Caco-2 (cell line): ENCODE measurements around a stretch of chr2.

DNA sequence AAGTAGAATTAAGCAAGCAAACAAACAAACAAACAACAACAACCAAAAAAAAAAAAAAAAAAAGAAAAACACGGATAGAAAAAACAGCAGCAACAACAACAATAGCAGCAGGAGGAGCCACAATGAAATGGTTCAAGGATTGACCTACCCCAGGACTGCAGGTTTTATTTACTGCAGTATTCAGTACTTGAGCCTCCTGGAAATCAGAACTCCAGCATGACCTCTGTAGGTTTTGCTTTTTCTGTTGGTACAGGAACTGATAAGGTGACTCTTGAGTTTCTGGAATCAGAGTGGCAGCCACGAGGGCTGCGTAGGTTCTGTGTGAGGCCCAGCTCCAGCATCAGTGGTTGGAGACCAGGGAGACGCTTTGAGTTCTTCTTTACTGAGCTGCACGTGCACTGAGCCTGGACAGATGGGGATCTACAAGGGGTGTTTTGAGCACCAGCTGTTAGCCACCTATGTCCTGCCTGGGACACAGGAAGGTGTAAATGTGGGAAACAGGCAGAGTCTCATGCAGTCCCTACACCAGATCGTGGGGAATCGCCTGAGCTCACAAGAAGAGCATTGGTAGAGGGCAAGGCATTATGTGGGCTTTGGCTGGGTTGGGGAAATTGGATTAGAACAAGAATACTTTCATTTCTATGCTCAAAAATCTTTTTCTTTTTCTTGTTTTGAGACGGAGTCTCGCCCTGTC, 222.7 kb upstream of the EPAS1 start:
- PRO-cap, result no peak
- RRBS, result no CpG with 5 or more reads among the region's 9 CpGs

GRCh38 chr2:46097583-46098288, 199.5 kb upstream of the EPAS1 start:
- PRO-cap, result no peak
- RRBS, result no CpG with 5 or more reads among the region's 5 CpGs

DNA sequence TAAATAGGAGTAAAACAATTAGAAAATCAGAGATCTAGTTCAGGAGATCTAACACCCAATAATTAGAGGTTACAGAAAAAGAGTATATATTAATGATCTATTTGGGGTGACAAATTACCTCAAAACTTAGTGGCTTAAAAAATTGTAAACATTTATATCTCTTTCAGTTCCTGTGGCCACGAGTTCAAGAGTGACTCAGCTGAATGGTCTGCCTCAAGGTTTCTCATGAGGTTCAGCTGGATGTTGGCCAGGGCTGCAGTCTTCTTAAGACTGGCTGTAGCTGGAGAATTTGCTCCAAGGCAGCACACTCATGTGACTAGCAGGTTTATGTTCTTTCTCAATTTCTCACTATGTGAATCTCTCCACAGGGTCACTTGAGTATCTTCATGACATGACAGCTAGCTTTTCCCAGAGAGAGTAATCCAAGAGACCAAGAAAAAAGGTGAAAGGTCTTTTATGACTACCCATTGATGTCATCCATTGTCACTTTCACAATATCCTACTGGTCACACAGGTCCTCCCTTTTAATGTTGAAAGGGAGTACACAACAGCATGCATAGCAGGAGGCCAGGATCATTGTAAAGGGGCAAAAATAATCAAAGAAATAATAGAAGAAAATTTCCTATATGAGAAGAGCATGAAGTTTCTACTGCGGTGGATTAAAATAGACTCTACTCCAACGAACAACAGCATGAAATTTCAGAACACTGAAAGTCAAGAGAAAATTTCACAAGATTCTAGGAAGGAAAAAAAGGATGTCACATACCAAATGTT, 72.4 kb upstream of the EPAS1 start:
- PRO-cap, result no peak
- RRBS, result no CpG with 5 or more reads among the region's 3 CpGs

- PRO-cap, result no peak
- RRBS, result no CpG with 5 or more reads among the region's 13 CpGs
These were observed 22.9 kb downstream of the EPAS1 start for GRCh38 chr2:46319861-46320851.

- PRO-cap, result no peak
- RRBS, result 95% methylated on average over 4 of the region's 20 CpGs
These were observed 54.5 kb downstream of the EPAS1 start for GRCh38 chr2:46351319-46352517.

DNA sequence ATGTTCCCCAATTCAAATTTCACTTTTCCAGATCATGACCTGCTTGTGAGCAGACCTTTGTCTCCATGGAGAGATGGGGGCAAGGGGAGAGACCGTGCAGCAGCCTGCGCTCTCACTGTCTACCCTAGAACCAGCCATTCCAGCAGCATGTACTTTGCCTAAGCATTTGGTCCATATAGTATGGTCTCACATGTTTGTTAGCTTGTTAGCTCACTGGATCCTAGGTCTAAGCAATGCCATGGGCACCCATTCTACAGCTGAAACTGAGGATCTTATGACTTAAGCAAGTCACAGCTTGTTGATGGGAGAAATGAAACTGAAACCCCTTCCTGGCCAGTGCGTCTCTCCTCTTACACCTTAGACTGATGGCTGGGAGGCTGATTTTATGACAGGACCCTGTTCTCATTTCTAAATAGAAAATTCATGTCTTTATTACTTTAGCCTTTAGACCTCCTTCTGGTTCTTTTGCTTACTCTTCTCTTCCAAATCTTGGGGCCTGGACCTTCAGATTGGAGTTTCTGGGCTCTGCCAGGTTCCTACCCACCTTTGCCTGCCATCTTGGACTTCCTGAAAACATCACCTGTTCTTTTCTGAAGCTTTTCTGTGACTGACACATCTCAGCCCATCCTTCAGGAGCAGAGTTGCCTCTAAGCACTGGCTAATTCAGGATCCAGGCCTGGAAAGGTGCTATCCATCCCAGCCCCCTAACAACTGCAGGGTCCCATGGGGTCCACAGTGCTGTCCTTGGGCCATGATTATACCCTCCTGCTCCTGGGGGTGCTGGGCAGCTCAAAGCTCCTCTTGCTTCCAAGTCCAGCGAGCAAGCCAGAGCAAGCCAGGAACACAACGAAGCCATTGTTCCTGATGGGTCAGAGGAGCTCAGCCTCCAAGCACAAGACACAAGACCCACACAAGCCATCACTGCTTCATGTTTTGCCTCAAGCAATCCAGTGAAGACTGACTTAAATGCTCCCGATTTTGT, 90.3 kb downstream of the EPAS1 start:
- PRO-cap, result no peak
- RRBS, result no CpG with 5 or more reads among the region's 6 CpGs

DNA sequence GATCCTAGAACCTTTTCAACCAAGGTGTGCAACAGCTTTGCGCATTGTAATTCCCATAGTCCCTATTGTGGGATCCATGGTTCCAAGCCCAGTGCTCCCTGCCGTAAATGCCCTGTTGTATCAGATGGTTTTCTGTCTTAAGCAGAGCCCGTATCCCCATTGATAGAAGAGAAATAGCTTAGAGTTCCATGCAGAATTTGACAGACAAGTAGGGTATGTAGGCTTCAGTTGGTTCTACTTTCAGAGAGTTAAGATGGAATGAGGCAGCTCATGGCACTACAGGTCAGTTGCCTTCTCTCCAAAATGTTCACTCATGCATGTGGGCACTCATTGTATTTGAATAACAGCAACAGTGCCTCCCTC, 4.5 kb upstream of the ATP6V1E2 start:
- PRO-cap, result no peak
- RRBS, result no CpG with 5 or more reads among the region's 3 CpGs

- PRO-cap, result no peak
- RRBS, result no CpG with 5 or more reads among the region's 14 CpGs
These were observed 7.0 kb upstream of the ATP6V1E2 start for GRCh38 chr2:46549138-46549970.

GRCh38 chr2:46631868-46632715, 15.1 kb downstream of the CRIPT start:
- PRO-cap, result no peak
- RRBS, result no CpG with 5 or more reads among the region's 2 CpGs

- PRO-cap, result no peak
- RRBS, result no CpG with 5 or more reads among the region's 2 CpGs
These were observed 41.1 kb downstream of the SOCS5 start for GRCh38 chr2:46740046-46740780.

GRCh38 chr2:46765770-46766761, 67.0 kb downstream of the SOCS5 start:
- PRO-cap, result no peak
- RRBS, result no CpG with 5 or more reads among the region's 7 CpGs

DNA sequence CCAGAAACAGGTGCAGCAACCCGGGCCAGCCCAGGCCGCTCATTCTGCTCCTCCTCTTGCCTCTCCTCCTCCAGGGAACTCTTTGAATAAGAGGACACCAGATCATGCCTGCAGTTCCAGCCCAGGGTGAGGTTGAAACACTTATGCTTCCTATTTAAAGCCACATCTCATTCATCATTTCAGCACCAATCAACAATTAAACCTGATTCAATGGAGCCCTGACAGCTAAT, 97.6 kb downstream of the MCFD2 start:
- PRO-cap, result no peak
- RRBS, result no CpG with 5 or more reads among the region's 2 CpGs

- PRO-cap, result no peak
- RRBS, result no CpG with 5 or more reads among the region's 16 CpGs
These were observed 68.5 kb downstream of the MCFD2 start for GRCh38 chr2:46846923-46847697.

- PRO-cap, result no peak
- RRBS, result no CpG with 5 or more reads among the region's 10 CpGs
These were observed 1.5 kb upstream of the TTC7A start for GRCh38 chr2:46939368-46940067.

GRCh38 chr2:46962878-46963584, 22.0 kb downstream of the TTC7A start:
- PRO-cap, result unidirectional peak, minus-strand start at chr2:46963467
- RRBS, result 49% methylated on average over 2 of the region's 6 CpGs

GRCh38 chr2:46989884-46990545, 49.0 kb downstream of the TTC7A start:
- PRO-cap, result no peak
- RRBS, result no CpG with 5 or more reads among the region's 9 CpGs

GRCh38 chr2:47058111-47058982, 96.8 kb downstream of the STPG4 start:
- PRO-cap, result no peak
- RRBS, result no CpG with 5 or more reads among the region's 10 CpGs

DNA sequence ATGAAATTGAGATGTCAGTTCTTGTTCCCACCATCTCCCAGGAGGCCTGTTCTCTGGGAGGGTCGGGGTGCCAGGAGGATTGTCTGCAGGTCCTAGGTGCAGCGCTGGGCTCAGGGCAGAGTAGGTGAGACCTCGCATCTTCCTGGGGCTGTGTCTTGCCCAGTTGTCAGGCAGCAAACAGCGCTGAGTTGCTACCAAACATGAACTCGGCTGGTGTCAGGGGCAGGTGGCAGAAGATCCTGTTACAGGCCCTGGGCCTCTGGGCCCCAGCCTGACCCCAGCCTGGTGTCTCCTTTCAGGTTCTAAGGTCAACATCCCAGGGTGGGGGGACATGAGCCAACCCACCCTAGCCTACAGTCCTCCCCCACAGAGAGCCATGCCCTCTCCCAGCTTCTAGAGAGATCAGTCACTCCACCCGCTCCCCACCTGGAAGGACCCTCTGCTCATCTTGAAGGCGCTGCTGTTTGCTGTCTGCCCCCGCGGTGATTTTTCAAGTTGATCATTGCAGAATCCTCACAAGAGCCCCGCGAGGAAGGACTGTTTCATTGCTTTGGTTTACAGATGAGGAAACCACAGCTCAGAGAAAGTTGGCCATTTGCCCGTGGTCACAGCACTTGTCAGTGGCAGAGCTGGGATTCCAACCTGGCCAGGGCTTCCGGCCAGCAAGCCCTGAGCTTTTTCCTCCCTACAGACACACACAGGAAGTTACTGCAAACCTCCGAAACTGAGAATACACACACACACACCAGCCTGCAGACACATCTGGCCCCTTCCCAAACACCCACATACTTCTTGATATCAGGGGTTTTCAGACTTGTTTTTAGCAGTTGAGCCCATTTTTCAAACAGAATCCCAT, 83.9 kb downstream of the STPG4 start:
- PRO-cap, result no peak
- RRBS, result no CpG with 5 or more reads among the region's 14 CpGs

DNA sequence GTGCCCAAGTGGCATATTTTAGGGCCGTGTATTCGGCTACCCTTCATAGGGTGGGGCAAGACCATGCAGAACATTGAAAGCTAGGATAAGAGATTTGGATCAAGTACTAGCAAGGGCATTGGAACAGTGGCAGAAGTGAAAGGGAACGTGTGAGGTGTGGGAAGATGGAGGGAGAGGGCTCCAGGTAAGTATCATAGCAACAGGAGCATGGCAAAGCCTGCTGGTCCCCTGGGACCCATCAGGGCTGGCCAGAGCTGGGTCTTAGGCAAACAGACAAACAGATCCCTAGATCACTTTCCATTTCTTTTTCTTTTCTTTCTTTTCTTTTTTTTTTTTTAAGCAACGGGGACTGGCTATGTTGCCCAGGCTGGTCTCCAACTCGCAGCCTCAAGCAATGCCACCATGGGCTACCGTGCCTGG, 95.2 kb upstream of the CALM2 start:
- PRO-cap, result no peak
- RRBS, result no CpG with 5 or more reads among the region's 6 CpGs

GRCh38 chr2:47344778-47345881, 24.0 kb upstream of the EPCAM start:
- PRO-cap, result bidirectional peak, plus-strand start at chr2:47345174, minus-strand start at chr2:47345005; bidirectional peak, plus-strand start at chr2:47345456, minus-strand start at chr2:47345358
- RRBS, result 9% methylated on average over 4 of the region's 17 CpGs